Measurements from ENCODE around the genes MAPK8IP3, NME3, NDUFB10 and TRAF7.

DNA sequence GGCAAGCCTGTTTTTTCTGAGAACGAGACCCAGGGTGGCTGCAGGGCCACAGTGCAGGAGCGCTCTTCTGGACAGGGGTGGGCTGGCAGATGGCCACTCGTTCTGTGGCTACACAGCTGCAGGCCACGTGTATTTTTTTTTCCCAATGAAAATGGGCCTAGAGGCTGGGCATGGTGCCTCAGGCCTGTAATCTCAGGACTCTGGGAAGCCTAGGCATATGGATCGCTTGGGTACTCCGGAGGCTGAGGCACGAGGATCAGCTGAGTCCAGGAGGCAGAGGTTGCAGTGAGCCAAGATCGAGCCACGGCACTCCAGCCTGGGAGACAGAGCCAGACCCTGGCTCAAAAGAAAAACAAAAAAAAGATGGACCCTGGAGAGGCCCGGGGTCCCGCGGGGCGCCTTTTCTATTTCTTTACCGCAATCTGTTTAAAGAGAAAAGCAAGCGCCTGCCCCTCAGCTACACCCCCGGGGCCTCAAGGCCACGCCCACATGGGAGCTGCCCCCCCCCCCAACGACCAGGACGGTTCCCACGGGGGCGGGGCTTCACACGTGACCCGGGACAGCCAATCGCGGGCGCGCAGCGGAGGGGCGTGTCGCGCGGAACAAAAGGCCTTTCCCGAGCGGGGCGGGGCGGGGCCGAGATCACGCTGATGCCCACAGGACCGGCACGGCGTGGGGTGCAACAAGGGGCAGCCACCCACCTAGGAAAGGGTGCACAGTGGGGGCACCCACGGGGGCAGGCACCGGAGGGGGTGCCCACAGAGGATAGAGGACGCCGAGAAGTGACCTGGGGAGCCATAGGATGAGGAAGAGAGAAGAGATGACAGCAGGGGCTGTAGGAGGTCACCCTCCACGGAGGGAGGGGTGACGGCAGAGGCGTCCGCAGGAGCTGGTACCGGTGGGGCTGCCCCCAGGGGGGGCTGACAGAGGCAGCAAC is 6.5 kb downstream of the UNKL start:
- PRO-cap = no peak
- RAMPAGE, long total RNA, 3 experiments = no peak in any of the 3 experiments

- PRO-cap = no peak
- RAMPAGE, long total RNA, 3 experiments = start-site peak on the plus strand in 1 of 3 experiments, at chr16:1505409-1505473 at its widest, 14 reads per replicate
These were observed 12.0 kb downstream of the TELO2 start for GRCh38 chr16:1505084-1505635.

- PRO-cap = no peak
- RAMPAGE, long total RNA, 3 experiments = start-site peak on the minus strand in 2 of 3 experiments, at chr16:1553346-1553552 at its widest, 14 to 22 reads per replicate
These were observed 19.8 kb downstream of the TMEM204 start for GRCh38 chr16:1553224-1553779.

- PRO-cap = no peak
- RAMPAGE, long total RNA, 3 experiments = no peak in any of the 3 experiments
These were observed 14.7 kb downstream of the IFT140 start for GRCh38 chr16:1597101-1597676.

DNA sequence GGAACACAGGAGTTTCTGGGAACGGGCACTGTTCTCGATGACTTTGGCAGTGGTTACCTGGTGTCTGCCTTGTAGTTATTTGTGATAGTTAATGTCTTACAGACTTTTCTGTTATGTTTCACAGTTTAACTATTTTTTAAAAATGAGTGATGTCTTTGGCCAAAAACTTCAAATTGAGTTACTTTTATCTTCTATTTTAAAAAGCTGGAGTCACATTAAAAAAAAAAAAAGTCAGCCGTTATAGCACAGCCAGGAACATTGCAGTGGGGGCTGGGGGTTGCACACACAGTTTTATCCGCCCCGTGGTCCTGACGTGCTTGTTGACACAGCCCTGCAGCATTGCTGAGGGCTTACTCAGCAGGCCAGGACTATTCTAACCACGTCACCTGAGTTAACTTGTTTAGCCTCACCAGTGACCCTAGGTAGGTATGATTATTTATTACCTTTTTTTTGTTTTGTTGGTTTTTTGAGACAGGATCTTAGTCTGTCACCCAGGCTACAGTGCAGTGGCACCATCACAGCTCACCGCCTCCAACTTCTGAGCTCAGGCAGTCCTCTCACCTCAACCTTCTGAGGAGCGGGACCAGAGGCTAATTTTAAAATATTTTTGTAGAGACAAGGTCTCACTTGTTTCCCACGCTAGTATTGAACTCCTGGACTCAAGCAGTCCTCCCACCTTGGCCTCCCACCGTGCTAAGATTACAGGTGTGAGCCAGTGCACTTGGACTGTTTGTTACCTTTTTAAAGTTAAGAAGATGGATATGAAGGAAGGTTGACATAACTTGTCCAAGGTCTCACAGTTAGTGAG is 11.1 kb downstream of the JPT2 start:
- PRO-cap = no peak
- RAMPAGE, long total RNA, 3 experiments = no peak in any of the 3 experiments

DNA sequence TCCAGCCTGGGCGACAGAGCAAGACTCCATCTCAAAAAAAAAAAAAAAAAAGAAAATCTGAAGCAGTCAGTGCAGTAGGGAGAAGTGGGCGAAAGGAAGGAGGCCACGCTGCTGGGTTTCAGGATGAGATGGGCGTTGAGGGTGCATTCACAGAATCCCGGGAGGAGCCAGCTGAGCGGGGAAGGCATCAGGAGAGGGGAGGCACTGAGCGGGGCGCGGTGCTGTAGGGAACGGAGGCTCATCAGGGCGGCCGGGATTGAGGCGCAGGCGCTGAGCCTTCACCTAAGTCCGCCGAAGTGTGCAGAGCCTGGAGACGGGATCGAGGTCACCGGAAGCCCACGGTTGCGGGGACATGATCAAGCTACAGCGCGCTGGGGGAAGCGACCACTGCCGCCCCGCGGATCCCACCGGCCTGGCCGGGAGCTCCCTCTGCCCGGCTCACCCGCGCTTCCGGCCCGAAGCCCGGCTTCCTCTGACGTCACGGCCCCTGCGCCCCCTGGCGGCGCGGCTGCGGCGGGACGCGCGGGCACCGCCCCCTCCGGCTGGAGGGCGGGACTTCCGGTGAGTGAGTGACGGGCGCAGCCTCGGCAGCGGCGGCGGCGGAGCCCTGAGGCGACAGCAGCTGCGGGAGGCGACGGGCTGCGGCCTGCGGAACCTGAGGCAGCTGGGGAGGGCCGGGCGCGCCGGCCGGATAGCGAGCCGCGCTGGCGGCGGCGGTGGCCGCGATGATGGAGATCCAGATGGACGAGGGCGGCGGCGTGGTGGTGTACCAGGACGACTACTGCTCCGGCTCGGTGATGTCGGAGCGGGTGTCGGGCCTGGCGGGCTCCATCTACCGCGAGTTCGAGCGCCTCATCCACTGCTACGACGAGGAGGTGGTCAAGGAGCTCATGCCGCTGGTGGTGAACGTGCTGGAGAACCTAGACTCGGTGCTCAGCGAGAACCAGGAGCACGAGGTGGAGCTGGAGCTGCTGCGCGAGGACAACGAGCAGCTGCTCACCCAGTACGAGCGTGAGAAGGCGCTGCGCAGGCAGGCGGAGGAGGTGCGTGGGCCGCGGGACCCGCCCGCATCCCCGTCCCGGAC is at the start of gene MAPK8IP3:
Gene MAPK8IP3 (plus strand): TSS at position 581 of the 1,084 bp plus-strand sequence.
- PRO-cap = bidirectional peak, plus-strand start at position 590 of the sequence, minus-strand start at position 431 of the sequence
- RAMPAGE, long total RNA, 3 experiments = start-site peak on the plus strand in 2 of 3 experiments, centred at positions 712 to 911 of the sequence, 20 to 84 reads per replicate

DNA sequence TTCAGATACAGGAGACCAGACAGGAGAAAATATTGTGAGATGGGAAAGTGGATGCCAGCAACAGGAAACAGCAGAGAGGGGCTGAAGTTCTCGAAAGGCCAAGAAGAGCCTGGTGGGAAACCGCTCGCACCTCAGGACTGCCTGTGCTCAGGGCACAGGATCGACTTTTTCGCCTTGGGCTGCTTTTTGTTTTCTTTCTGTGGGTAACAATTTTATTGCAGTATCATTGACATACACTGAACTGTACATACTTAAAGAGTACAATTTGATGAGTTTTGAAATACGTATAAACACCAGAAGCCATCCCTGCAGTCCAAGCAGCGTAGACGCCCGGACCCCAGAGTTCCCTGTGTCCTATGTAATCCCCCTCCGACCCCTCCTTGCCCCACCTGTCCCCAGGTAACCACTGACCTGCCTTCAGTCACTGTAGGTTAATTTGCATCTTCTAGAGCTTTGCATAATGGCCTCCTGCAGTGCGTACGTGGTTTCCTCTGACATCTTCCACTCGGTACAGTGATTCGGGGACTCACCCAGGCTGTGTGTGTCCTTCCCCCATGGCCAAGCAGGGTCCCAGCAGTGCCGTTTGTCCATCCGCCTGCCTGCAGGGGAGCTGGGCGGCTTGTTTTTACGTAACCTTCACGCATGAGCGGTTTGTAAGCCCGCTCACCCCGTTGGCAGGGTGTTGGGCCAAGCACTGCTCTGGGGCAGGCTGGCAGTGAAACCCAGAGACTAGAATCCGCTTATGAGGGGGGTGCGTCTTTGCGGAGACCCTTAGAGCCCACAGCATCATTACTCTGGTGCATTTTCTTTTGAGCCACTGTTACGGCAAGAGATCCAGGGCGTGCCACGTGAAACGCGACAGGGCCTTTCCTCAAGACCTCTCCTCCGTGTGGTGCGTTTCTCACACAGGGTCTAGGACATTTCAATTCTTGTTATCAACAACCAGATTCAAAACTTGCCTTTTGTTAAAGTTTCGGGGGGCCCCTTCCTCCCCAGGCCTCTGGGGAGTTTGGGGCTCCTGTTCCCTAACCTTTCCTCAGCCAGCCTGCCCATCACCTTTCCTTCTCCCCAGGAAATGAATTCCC is 7.9 kb downstream of the MAPK8IP3 start:
- PRO-cap = no peak
- RAMPAGE, long total RNA, 3 experiments = no peak in any of the 3 experiments

DNA sequence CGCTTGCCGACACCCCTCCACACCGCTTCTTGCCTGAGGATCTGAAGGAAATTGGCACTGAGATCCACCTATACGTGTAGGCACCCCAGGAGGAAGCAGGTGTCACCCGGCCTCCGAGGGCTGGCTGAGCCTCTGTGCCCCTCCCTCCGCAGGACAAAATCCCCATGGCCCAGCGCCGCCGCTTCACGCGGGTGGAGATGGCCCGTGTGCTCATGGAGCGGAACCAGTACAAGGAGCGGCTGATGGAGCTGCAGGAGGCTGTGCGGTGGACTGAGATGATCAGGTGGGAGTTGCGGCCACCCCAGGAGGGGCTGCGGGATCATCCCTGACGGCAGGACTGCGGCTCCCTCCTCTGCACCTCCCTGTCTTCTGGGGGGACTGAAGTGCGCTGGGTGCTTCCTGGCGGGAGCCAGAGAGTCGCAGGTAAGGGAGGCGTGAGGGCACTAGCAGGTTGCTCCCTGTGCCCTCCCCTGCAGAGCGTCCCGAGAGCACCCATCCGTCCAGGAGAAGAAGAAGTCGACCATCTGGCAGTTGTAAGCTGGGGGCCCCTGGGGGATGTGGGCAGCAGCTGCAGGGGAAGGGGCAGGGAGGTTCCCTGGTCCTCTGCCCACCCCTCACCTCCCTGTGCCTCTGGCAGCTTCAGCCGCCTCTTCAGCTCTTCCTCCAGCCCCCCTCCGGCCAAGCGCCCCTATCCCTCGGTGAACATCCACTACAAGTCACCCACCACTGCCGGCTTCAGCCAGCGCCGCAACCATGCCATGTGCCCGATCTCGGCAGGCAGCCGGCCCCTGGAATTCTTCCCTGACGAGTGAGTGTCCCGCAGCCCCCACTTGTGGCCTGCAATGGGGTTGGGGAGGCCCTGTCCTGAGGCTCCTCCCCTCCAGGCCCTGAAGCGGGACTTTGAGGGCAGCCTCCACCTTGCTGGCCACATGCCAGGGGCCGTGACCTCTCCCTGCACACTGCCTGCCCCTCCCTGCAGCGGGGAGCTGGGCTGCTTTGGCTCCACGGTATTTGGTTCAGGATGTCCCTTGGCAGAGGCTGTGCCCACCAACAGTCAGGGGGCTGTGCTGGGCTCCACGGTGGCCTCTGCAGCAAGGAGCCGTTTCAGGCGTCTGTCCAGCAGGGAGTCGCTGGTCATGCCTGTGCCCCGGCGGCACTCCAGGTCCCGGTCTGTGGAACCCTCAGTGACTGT is 8.7 kb downstream of the NME3 start:
- PRO-cap = no peak
- RAMPAGE, long total RNA, 3 experiments = no peak in any of the 3 experiments

- PRO-cap = no peak
- RAMPAGE, long total RNA, 3 experiments = start-site peak on the minus strand in 3 of 3 experiments, at chr16:1771523-1771551 at its widest, 22 to 103 reads per replicate
These were observed at the start of gene NME3 for GRCh38 chr16:1771050-1772017. Gene NME3 (minus strand): TSS chr16:1771543.

GRCh38 chr16:1779932-1780422 is 2.4 kb downstream of the SPSB3 start:
- PRO-cap = no peak
- RAMPAGE, long total RNA, 3 experiments = no peak in any of the 3 experiments

DNA sequence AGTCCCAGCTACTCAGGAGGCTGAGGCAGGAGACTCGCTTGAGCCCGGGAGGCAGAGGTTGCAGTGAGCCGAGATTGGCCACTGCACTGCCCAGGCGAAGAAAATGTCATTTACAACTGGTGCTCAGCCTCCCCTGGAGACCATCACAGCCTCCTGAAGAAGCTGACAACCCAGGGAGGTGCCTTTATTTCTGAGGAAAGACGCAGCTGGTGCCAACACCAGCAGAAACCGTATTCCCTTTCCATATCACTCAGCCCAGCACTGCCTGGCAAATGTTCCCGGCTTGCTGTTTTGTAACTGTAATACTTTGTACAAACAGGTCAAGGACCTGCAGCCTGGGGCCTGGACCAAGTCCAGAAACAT is 1.4 kb downstream of the HAGH start:
- PRO-cap = no peak
- RAMPAGE, long total RNA, 3 experiments = no peak in any of the 3 experiments

- PRO-cap = bidirectional peak, plus-strand start at chr16:1959576, minus-strand start at chr16:1959378
- RAMPAGE, long total RNA, 3 experiments = start-site peak on the plus strand in 3 of 3 experiments, at chr16:1959508-1959612 at its widest, 1,522 to 3,949 reads per replicate
These were observed at the start of gene NDUFB10 for GRCh38 chr16:1959067-1960129. Gene NDUFB10 (plus strand): TSS chr16:1959538.

- PRO-cap = no peak
- RAMPAGE, long total RNA, 3 experiments = no peak in any of the 3 experiments
These were observed 3.2 kb downstream of the NHERF2 start for GRCh38 chr16:2029843-2030288.

DNA sequence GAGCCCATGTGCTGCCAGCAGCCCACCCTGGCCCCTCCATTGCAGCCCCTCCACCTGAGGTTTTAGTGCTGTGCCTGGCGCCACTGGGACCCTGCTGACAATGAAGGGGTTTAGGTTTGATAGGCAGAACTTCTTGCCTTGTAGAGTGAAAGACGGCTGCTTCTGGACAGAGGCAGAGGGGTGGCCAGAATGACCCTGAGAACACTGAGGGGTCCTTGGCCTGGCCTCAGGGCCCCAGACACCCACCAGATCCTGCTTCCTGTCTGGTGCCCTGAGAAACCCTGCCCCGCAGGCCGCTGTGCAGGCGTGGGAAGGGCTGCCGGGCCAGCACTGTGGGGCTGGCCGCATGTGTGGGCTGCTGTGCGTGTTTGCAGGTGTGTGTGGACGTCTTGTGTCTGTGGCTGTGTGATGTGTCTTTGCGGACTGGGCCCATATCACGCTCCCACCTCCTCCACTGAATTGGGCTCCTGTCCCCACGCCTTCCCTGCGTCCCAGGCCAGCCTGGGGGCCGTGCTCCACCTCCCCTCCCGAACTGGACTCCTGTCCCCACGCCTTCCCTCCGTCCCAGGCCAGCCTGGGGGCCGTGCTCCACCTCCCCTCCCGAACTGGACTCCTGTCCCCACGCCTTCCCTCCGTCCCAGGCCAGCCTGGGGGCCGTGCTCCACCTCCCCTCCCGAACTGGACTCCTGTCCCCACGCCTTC is 7.3 kb downstream of the NHERF2 start:
- PRO-cap = no peak
- RAMPAGE, long total RNA, 3 experiments = no peak in any of the 3 experiments

GRCh38 chr16:2039210-2039998 is 8.2 kb downstream of the NTHL1 start:
- PRO-cap = no peak
- RAMPAGE, long total RNA, 3 experiments = no peak in any of the 3 experiments

DNA sequence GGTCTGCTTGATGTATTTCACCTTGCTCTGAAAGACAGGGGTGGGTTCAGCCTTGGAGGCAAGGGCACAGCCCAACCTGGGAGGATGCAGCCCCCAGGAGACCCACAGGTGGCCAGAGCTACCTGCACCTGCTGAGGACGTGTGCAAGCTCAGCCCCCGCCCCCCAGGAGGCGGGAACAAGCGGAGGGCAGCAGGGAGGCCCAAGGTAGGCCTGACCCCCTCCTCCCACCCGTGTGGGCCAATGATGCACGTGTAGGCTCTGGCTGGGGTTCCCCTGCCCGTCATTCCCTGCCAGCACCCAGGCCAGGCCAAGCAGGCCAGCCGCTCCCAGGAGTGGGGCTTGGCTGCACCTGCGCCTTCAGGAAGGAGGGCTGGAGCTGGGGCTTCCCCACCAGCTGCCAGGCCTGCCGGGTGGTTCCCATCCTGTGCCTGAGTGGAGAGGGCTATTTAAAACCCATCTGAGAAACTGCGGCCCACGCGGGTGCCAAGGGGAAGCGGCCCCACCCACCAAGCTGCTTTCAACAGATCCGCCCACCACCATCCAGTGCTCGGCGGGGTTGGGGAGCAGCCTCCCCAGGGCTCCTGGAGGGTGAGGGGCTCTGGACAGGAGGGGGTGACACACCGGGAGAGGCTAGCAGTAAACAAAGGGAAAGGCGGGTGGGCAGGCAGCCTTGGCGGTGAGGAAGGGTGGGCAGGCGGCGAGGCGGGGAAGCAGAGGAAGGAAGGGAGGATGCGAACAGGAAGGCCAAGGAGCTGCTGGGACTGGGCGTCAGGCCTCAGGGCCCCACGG is 3.7 kb downstream of the NTHL1 start:
- PRO-cap = no peak
- RAMPAGE, long total RNA, 3 experiments = no peak in any of the 3 experiments

DNA sequence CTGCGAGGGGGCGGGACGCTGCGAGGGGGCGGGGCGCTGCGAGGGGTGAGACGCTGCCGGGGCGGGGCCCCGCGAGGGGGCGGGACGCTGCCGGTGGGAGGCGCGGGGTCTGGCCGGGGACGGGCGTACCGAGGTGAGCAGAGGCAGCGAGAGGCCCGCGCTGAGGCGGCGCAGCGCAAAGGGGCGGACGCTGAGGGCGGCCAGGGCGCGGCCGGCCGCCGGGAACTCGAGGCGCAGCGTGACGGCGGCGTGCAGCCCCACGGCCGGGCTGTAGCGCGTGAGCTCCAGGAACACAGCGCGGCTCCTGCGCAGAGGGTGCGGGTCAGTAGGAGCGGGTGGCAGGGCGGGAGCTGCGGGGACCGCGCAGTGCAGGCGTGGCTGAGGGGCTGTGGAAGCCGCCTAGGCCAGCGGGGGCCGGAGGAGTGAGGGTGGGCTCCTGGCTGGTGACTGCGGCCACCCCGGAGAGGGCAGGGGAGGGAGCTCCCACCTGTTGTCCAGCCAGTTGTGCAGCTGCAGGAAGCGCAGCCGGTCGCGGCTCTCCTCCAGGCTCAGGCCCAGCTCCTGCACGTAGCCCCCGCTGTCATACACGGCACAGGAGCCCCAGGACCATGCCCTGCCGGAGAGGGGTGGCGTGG is 43.6 kb downstream of the TSC2 start:
- PRO-cap = no peak
- RAMPAGE, long total RNA, 3 experiments = no peak in any of the 3 experiments

GRCh38 chr16:2091996-2092760 is 43.5 kb downstream of the PKD1 start:
- PRO-cap = no peak
- RAMPAGE, long total RNA, 3 experiments = no peak in any of the 3 experiments

GRCh38 chr16:2121770-2122312 is 13.9 kb downstream of the PKD1 start:
- PRO-cap = no peak
- RAMPAGE, long total RNA, 3 experiments = no peak in any of the 3 experiments

GRCh38 chr16:2155562-2156477 is at the start of gene TRAF7:
Gene TRAF7 (plus strand): TSS chr16:2155782.
- PRO-cap = bidirectional peak, plus-strand start at chr16:2155705, minus-strand start at chr16:2155358; unidirectional peak, plus-strand start at chr16:2155810
- RAMPAGE, long total RNA, 3 experiments = start-site peak on the plus strand in 2 of 3 experiments, at chr16:2155771-2155815 at its widest, 83 to 106 reads per replicate

All from tibial nerve (tissue), 3 donors.